ENCODE measurements around a stretch of chr22.

- RRBS: no CpG with 5 or more reads among the region's 20 CpGs
These were observed 17.5 kb downstream of the SBF1 start for GRCh38 chr22:50457101-50457953.

GRCh38 chr22:50460272-50460832, 14.5 kb downstream of the SBF1 start:
- RRBS: 94% methylated on average over 5 of the region's 23 CpGs

DNA sequence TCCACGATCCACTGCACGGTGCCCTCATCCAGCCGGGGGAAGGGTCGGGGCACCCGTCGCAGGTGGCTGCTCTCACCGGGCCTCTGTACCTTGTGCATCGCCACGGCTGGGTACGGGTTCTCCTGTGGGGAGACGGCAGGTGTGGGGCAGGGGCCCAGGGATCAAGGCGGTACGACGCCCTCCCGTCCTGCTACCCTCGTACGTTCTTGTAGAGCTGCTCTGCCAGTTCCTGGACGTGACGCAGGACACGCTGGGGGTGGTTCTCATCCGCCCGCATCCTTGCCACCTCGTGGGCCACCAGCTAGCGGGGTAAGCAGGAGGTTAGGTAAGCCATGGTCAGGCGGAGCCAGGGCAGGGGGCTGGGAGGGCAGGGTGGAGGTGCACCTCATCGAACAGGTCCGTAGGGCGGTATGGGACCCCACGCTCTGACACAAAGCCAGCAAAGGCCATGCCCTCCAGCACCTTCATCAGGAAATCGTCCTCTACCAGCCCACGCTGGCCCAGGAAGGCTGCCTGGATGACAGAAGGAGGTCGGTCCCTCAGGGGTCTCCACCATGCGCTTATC, 10.1 kb downstream of the SBF1 start:
- RRBS: 96% methylated on average over 5 of the region's 33 CpGs

GRCh38 chr22:50470453-50471194, 4.2 kb downstream of the SBF1 start:
- RRBS: no CpG with 5 or more reads among the region's 9 CpGs

- RRBS: no CpG with 5 or more reads among the region's 22 CpGs
These were observed 2.3 kb upstream of the MIOX start for GRCh38 chr22:50484229-50484892.

- RRBS: no CpG with 5 or more reads among the region's 18 CpGs
These were observed 766 bp downstream of the LMF2 start for GRCh38 chr22:50506587-50507285.

DNA sequence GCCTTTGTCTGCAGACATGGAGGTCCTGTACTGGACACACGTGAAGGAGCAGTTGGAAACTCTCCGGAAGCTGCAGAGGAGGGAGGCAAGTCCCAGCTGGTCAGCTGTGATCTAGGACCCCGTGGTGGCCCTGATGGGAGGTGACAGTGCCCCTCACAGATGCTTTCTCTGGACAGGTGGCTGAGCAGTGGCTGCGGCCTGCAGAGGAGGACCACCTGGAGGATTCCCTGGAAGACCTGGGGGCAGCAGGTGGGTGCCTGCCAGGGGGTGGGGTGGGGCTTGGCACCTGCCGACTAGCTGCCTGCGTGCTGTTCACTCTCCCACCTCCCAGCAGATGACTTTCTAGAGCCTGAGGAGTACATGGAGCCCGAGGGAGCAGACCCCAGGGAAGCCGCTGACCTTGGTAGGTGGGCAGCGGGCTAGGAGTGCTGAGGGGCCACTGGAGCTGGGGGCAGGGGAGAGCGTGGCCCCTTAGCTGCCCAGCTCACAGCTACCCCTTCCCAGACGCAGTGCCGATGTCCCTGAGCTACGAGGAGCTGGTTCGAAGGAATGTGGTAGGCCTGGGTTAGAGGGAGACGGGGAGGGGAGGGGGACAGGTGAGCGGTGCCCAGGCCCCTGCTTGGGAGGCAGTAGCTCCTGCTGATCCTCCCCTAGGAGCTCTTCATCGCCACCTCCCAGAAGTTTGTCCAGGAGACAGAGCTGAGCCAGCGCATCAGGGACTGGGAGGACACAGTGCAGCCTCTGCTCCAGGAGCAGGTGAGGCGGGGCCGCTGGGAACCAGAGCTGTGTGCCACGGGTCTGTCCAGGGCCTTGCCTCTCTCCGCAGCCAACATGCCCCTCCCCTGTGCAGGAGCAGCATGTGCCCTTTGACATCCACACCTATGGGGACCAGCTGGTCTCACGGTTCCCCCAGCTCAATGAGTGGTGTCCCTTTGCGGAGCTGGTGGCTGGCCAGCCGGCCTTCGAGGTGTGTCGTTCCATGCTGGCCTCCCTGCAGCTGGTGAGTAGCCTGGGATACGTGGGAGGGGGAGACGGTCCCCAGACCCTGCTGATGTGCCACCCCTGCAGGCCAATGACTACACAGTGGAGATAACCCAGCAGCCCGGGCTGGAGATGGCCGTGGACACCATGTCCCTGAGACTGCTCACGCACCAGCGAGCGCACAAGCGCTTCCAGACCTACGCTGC, 2.8 kb downstream of the SCO2 start:
- RRBS: no CpG with 5 or more reads among the region's 36 CpGs

- RRBS: under 1% methylated on average over 40 of the region's 98 CpGs
These were observed 740 bp upstream of the SCO2 start for GRCh38 chr22:50525914-50526761.

DNA sequence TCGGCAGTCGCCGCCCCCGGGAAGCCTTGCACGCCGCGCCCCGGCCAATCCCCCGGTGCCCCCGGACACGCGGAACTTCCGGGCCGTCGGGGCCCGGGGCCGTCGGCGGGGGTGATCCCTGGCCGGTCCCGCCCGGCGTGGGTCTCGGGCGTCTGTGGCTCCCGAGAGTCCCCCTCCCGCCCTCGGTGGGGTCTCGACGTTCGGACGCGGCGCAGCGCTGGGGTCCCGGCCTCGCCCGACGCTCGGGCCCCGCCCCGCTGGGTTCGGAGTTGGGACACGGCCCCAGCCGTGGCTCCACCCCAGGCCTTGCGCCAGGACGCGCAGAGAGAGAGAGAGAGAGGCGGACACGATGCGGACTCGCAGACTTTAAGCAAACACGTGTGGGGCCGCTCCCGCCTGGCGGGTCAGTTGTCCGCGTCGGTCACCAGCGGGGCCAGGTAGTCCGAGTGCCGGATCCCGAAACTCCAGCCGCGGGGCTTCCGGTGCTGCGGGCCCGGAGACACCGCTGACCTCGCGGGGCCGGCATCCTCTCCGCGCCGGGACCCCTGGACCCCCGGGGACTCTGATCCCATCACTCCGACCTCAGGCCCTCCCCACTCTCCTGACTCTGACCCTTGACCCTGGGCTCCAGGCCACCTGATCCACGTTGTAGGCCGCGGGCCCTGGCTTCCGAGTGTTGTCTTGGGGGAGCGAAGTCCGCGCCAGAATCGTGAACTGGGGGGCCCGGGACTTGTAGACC, 433 bp upstream of the TYMP start:
- RRBS: 2% methylated on average over 18 of the region's 86 CpGs

GRCh38 chr22:50532781-50533867, 826 bp upstream of the ODF3B start:
- RRBS: 86% methylated on average over 2 of the region's 19 CpGs

GRCh38 chr22:50607660-50608065, 7.1 kb downstream of the MAPK8IP2 start:
- RRBS: no CpG with 5 or more reads among the region's 7 CpGs

GRCh38 chr22:50683757-50684773, 53.9 kb upstream of the ACR start:
- RRBS: no CpG with 5 or more reads among the region's 16 CpGs

DNA sequence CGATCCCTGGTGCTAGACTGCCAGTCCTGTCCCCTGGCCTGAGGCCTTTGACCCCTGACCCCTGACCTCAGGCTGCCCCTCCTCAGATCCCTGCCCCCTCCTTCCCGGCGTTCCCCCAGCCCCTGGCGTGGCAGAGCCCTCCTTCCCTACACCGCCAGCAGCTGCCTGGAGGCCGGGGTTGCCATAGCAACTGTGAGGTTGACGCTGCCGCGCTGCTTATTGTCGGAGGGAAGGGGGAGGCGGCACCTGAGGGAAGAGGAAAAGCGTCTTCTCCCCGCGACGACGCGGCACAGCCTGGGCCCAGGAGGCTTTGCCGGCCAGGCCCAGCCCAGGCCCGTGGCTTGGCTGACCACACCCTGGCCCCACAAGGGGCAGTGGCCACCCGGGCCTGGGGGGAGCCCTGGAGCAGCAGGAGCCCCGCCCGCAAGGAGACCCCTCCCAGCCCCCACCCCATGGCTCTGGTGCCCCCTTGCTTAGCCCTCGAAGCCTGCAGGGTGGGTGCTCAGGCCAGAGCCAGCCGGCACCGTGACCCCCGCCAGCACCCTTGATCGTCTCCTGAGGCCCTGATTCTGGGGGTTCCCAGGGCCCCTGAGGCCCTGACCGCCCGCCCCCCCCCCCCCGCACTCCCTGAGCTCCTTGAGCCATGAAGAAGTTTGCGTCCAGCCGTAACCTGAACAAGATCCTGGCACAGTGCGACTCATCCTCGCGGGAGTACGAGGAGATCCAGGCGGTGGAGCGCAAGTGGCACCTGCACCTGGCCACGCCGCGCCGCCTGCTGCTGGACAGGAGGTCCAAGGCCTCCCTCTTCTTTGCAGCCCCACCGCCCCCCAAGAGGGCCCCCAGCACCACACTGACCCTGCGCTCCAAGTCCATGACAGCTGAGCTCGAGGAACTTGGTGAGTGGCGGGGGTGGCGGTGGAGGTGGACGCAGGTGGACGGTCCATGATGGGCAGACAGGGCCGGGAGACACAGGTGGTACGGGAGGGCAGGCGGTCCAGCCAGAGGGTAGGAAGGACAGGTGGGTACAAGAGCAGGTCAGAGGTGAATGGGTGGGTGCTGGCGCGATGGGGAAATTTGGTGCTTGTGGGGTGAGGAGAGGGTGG, 32.4 kb upstream of the ACR start:
- RRBS: 37% methylated on average over 8 of the region's 54 CpGs

GRCh38 chr22:50731969-50733114, 5.7 kb upstream of the ACR start:
- RRBS: no CpG with 5 or more reads among the region's 38 CpGs

GRCh38 chr22:50783987-50784477, 596 bp upstream of the RABL2B start:
- RRBS: no CpG with 5 or more reads among the region's 19 CpGs